H9 (cell line): ENCODE results near the genes FAM76B and CCDC82.

GRCh38 chr11:95322592-95322997, 91.6 kb upstream of the SESN3 start:
- PRO-cap, result no peak

GRCh38 chr11:95590060-95590423, 199.5 kb downstream of the FAM76B start:
- PRO-cap, result no peak

DNA sequence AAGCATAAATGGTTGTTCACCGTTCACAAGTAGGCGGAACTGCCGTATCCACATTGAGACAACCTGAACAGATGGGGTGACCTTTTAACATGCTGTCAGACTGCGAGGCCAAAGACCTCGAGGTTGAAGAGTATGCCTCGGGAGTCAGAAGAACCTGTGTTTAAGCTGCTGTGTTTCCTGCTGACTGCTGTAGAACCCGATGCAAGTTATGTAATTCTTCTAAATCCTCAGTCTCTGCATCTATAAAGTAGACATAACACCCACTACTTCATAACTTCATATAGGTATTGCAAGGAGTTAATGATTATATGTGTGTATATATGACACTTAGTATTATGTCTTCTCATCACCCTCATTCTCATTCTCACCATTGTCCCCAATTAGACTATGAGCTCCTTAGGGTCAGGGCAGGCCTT, 199.2 kb downstream of the FAM76B start:
- PRO-cap, result no peak

DNA sequence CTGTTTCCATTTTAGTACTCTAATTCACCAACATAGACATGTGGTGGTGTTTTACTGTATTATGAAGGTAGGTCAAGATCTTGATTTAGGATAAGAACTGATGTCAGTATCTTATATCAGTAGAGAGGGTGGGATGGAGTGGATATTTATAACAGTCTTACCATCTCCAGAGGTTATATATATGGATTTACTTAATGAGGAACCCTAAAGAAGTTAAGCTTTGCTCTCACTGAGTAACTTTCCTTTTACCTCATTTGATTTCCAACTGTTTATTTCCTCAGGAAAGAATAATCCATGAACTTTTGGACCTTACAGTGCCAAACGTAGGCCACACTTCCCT, 107.3 kb downstream of the FAM76B start:
- PRO-cap, result no peak

DNA sequence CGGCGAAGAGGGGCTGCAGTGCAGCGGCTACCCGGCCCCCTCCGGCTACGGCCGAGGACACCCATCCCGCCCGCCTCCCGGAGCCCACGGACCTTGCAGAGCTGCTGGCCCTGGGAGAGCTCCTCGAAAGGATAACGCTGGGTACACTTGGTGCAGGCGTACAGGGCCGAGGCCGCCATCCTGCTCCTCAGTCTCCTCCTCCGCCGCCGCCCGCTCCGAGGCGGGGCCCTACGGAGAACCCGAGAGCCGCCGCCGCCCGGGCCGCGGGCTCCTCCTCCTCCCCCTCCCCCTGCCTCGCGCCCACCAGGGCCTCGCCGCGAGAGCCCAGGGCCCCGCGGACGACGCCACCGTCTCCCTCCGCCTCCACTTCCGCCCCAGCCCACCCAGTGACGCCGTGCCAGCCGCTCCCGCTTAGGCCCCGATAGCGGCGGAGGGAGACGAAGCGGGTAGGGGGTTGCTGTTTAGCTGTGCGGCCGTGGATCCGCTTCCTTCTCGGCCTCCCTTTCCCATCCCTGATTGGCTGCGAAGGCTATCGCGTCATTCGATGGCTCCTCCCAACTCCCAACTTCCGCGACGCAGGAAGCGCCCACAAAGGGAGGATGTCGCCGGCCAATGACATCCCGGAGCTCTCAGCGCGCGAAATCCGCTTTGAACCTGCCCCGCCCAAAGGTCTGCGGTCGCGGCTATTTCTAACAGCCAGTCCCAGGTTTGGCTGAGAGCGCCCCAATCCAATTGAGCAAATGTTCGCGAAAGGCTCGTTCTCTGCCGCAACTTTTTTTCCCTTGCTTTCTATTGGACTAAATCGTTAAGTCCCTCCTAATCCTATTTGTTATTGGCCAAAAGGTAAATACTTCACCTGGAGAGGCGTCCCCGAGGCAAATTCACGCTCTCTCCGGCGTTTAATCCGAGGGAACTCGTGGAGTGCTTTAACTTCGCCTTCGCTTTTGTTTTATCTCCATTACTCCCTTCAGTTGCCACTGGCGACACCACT, at the start of gene FAM76B:
TSS of gene FAM76B (minus strand) at position 483 of the 991 bp plus-strand sequence.
- PRO-cap, result bidirectional peak, plus-strand start at position 666 of the sequence, minus-strand start at position 518 of the sequence

DNA sequence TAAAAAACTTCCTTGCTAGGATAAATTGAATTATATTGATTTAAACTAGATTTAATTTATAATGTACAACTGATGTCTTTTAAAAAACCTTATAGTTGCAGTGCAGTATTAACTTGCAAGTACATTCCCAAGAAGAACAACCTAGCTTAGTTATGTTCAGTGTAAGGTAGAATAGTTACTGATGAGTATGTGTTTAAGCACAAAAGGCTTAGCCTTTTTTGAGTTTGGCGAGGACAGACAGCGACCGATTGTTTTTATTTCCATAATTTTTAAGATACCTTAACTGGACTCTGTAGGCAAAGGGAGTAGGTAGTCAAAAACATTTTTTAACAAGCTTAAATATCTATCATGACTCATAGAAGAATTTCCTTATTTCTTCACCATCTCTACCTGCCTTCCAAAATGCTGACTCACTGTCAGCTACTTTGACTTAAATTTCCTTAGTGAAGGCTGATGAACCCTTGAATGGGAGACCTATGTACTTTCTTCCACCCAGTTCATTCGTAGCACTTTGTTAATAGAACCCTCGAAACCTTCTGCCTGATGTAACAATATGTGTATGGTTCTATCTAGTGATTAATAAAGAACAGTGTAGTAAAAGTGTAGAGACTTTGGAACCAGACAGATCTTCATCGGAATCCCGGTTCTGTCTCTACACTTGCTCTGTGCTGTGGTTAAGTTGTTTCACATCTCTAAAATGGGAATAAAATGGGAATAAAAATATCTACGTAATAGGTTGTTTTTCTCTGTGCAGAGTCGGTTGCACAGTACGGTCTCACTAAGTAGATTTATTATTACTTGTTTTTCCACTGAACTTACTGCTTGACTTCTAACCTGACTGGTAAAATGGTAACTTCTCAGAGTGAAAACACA, 1.1 kb upstream of the MTMR2 start:
- PRO-cap, result no peak

- PRO-cap, result no peak
These were observed 121.3 kb upstream of the MTMR2 start for GRCh38 chr11:96045083-96045722.

DNA sequence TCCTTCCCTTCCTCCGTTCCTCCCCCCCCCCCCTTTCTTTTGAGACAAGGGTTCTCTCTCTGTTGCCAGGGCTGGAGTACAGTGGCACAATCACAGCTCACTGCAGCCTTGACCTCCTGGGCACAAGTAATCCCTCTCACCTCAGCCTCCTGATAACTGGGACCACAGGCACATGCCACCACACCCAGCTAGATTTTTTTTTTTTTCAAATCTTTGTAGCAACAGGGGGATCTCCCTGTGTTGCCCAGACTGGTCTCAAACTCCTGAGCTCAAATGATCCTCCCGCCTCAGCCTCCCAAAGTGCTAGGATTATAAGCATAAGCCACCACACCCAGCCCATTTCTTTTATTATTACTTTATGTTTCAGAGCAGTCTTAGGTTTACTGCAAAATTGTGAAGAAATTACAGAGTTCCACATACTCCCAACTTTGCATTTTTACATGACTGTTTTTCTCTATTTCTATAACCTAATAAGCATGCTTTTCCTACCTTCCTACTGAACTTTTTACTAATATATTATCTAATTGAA, 159.6 kb downstream of the MAML2 start:
- PRO-cap, result no peak

DNA sequence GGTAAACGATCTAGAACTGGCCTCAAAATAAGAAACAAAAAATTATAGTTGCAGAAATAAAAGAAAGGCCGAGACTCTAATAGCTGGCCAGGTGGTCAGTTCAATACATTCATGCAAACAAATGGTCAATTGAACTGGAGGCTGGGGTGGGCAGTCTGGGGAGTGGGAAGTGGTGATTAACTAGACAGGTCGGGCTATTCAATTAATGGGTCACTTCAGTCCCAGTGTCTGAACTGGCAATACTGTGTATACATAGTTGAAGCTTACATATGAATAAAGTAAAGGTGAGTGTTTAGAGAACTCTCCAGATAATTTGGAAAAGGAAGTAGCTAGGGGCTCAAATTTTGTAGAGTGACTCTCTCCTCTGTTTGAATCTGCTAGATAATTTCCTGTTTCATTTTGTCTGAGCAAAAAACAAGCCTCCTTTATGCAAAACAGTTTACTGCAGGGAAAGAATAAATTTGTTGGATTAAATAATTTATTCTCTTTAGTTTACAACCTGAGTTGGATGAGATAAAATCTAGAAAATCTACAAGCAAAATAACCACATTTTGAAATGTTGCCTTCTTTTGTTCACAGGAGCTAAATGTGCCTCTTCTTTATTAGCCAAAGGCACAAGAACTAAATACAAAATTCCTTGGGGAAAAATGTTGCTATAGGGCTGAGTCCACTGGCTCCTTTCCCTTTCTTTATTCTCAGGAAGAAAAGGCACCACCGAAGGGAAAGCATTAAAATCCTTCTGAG, 148.8 kb downstream of the MAML2 start:
- PRO-cap, result no peak

DNA sequence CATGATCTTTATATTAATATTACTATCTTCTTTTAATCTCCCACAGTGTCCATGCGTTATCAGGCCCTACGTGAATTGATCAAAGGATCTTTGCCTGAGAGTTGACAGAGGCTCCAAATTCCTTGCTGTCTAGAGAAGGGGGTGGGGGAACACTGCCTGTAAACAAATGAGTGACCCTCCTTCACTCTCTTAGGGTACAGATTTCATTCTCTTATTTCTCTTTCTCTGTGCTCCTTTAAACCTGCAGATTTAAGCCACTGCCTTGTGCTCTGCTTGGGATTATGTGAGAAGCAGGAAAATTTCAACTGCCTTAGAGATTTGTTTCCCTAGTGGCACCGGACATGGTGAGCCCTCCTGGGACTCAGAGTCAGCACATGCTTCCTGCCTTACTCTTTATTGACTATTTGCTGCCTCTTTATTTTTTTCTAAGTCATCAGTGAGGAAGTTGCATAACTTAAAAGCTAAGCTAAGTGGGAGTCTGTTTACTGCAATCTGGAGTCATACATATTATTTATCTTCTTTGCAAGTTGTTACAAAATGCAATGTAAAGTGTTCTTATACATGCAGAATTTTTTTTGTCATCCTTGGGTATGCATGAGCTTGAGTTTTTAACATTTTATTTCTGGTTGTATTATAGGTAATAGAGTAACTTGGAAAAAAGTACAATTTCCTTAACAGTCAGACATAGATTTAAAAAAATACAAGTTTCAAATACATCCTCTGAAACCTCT, 122.8 kb downstream of the MAML2 start:
- PRO-cap, result no peak

DNA sequence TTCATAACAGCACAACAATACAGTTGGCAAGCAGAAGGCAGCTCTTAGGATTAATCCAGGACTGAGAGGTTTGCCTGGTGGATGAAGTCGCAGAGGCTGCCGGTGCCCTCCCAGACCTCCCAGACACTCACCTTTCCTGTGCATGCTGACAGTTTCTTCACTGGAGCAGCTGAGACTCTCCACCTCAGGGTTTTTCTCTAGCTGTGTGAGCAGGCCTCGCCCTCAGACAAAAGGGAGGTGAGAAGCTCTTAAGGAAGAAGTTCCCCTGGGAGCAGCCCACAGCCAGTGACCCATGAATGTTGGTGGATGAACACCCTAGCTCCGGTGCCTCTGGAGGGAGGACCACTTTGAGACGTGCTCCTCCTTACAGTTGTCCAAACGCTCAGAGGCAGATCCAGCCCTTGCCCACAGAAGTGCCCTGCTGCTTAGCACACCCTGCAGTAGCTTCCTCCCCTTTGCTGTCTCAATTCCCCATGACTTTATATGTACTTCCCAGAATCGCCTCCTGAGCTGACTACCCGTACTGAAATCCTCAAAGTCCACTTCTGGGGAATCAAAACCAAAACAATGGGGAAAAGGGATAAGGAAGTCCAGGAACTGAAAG, 43.6 kb downstream of the MAML2 start:
- PRO-cap, result no peak

DNA sequence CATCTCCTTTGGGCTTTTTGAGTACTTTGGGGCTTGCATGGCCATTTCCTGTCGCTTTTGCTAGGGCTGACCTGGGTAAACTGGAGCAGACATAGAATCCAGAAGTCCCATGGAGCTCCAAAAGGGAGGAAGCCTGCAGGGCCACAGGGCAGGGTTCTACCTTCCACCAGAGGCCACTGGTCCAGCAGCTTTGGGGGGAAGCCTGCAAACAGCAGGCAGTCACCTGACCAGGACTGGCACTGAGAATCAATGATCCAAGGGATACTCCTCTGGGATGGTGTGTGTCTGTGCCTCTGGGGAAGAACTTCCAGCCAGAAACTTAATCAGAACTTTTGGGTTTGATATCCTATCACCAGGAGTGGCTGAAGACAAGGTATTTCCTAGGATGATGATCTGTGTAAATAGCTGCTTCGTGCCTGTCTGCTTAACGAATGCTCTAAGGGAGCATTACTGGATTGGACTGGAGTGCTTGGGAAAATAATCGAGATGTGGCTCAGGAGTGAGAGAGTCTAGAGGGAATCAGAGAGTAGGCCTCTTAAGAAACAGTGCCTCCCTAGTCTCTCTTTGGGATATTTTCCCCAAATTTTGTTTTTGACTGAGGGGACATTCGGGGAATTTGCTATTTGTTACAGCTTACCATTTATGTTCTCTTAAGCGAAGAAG, 2.6 kb downstream of the MAML2 start:
- PRO-cap, result no peak

- PRO-cap, result bidirectional peak, plus-strand start at chr11:96389478, minus-strand start at chr11:96389419; bidirectional peak, plus-strand start at chr11:96390042, minus-strand start at chr11:96389865
These were observed at the start of gene CCDC82 for GRCh38 chr11:96389028-96390136. Gene CCDC82 (minus strand): TSS chr11:96389912.

DNA sequence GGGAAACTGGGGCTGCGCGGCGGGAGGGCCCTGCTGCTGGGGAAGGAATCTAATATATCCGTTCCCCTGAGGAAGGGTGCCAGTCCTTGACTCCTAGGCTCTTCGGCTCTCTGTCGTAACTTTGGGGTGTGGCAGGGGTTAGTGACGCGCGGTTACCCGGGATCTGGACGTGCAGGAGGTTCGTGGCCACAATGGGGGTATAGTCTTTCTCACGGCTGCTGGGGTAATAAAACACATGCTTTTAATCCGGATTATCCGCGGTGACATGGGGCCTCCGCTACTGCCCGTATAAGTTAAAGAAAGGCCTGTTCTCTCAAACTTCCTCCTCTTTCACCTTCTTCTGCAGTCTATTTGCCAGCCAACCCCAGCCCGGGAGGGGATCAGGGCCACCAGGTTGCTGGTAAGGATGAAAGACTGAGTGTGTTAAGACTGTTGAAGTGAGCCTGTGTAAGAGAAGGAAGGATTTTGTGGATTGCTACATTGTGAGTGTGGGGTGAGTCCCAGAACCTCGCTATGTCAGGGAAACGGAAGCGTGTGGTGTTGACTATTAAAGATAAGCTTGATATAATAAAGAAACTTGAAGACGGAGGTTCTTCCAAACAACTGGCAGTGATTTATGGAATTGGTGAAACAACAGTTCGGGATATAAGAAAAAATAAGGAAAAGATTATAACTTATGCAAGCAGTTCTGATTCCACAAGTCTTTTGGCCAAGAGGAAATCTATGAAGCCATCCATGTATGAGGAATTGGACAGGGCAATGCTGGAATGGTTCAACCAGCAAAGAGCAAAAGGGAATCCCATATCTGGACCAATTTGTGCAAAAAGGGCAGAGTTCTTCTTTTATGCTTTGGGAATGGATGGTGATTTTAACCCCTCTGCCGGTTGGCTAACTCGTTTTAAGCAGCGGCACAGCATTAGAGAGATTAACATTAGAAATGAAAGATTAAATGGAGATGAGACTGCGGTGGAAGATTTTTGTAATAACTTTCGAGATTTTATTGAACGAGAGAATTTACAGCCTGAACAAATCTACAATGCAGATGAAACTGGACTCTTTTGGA, 655 bp downstream of the JRKL start:
- PRO-cap, result bidirectional peak, plus-strand start at position 57 of the sequence, minus-strand start at position 112 of the sequence

GRCh38 chr11:101441868-101442137, 142.0 kb downstream of the TRPC6 start:
- PRO-cap, result no peak

DNA sequence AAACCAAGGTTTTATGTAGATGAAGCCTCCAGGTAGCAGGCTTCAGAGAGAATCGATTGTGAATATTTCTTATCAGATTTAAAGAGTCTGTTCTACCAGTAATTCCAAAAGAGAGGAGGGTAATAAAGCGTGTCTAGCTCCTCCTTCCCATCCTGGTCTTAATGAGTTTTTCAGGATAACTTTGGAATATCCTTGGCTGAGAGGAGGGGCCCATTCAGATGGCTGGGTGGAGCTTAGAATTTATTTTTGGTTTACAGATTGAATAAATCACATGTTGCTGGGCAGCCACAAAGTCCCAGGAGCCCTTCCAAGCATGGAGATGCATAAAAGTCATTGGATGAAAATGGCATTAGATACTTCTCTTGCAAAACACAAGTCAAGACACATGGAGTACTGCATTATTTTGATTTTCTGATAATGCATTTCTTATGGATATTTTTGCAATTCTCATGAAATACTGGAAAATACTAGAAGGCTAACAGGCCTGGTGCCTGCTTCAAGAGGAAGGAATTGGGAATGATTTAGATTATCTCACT, 139.0 kb downstream of the TRPC6 start:
- PRO-cap, result no peak

DNA sequence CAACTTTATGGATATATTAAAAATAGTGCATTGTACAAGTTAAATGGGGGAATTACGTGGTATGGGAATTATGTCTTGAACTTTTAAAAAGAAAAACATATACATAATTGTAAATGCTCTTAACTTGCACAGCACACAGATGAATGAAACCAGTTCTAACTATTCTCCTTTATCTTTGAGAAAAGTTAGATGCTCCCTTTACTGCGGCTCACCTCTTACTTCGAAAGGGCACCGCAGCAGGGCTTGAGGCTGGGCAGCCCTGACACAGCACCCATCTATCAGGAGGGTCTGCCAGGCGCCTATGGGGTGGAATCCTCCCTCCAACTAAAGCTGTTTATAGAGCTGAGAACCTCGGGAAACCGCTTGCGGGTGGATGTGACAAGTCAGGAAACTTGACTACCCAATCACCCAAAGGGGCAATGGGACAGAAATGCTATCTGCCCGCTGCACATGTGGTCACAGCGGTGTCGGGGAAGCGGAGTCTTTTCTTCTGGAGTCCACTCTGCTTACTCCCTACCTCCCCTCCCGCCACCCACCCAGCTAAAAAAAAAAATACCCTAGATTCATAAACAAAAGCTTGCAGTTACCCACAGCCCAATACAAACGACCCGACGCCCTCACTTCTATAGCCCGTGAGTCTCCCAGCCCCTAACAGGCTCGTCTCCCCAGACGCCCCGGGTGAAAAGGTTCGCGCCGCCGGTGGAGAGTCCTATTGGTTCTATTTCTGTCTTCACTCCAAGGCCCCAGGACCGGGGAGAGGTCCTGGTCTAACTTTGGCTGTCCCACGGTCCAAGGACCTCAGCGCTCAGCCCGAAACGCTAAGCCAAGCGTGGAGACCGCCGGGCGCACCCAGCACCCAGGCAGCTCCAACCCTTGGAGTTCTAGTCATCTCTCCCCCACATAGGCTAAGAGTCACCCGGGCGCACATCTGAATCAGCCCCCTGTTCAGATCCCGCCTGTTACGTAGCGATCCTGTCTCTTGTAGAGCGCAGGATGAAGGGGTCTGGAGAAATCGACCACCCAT, 1.5 kb downstream of the TRPC6 start:
- PRO-cap, result unidirectional peak, plus-strand start at position 738 of the sequence

DNA sequence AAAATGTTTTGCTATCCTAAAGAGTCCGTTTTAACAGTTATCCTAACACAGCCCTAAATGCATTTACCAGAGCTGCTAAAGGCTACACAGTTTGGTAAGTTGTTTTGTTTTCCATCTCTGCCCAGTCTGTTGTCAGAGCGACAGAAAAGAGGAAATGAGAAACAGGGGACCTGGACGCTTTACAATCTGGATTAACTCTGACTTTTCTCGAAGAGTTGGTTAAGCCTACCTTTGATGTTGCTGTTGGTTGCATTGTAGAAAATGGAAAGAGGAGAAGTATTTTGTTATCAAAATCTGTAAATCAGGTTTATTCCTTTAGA, 572 bp downstream of the ANGPTL5 start:
- PRO-cap, result no peak

DNA sequence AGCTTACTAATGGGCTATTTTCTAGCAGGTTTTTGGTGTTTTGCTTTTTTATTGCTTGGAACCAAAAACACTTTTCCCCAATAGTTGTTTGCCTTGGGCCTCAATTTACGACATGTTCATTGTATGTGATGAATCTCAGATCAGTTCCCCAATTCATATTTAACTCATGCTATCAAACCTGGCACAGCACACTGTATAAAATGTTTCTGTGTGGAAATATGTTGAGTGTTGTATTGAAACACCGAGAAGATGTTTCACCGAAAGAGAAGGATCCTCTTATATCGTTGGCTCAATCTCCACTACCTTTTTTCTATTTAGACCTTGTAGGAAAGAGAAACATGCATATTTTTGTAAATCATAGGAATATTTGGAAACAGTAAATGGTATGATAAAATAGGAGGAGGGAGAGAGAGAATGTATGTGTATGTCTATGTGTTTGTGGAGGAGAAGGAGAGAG, 88.4 kb downstream of the YAP1 start:
- PRO-cap, result no peak

GRCh38 chr11:102223497-102224261, 93.6 kb upstream of the BIRC3 start:
- PRO-cap, result no peak